ENCODE measurements around a stretch of chr7.

DNA sequence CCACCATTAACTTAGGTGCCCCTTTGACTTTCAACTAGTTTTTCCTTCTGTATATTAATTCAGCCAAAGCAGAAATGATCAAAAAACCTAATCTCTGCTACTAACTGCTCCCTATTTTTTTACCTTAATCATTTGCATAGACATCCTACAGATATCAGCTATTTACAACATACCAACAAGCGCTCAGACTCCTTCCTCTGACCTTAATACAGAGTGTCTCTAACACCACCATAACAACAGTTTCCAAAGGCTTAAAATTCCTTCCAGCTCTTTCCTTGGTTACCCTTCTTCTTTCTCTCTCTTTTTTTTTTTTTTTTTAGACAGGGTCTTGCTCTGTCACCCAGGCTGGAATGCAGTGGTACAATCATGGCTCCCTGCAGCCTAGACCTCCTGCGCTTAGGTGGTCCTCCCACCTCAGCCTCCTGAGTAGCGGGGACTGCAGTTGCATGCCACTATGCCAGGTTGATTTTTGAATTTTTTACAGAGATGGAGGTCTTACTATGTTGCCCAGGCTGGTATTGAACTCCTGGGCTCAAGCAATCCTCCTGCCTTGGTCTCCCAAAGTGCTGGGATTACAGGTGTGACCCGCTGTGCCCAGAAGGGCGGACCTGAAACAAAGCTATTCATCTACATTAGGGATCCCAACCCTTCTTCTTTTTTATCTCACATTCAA, 112.9 kb downstream of the HIPK2 start:
- PRO-cap, result no peak

DNA sequence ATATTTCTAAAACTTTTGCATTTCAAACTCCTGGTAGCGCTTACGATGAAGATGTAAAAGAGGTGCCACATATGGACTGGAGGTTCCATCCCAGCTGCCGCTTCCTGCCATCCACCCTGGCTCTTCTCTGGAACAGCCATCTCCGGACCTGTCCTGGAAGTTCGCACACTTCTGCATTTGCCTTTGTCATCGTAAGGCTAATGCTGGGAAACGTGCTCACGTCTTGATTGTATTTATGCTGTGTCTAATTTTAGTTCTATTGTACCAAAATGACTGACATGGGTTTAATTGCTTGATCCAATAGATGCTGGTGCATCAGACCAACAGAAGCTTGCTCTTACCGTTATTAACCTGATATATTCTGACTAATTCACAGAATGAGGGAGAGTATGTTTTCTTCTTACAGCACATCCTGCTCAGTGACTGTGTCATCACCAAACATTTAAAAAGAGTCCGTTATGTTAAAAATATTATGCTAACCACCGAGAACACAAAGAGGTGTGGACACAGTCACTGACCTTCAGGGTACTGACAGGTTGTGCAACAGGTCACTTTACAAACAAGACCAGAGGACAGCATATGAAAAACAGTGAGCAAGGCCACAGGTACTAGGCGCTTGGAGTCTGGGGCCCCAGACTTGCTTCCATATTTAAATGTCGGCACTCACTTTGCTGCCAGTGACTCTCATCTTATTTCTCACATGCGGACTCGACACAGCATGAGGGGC, 102.8 kb downstream of the HIPK2 start:
- PRO-cap, result no peak

GRCh38 chr7:139683246-139683705, 94.5 kb downstream of the HIPK2 start:
- PRO-cap, result no peak

GRCh38 chr7:139687910-139688639, 89.7 kb downstream of the HIPK2 start:
- PRO-cap, result no peak

- PRO-cap, result no peak
These were observed 73.6 kb downstream of the HIPK2 start for GRCh38 chr7:139704015-139704731.

DNA sequence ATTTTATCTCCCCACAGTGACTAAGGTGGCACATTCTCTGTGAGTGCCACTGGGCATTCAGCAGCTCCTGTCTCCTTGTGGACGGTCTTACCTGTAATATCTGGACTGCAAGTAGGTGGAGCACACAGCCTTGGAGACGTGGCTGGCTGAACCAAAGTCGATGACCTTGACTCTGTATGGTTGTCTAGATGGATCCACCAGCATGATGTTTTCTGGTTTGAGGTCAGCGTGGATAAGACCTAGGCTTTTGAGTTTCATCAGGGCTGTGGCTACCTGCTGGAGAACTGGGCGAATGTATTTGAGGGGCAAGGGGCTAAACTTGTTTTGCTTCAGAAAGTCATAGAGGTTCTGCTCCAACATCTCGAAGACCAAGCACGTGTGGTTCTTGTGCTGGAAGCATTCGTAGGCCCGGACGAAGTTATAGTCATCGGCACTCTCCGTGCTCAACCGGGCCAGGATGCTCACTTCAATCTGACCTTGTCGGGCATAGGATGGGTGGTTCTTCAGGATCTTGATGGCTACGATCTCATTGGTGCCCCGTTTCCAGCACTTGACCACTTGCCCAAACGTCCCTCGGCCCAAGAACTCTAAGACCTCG, 61.9 kb downstream of the HIPK2 start:
- PRO-cap, result no peak

DNA sequence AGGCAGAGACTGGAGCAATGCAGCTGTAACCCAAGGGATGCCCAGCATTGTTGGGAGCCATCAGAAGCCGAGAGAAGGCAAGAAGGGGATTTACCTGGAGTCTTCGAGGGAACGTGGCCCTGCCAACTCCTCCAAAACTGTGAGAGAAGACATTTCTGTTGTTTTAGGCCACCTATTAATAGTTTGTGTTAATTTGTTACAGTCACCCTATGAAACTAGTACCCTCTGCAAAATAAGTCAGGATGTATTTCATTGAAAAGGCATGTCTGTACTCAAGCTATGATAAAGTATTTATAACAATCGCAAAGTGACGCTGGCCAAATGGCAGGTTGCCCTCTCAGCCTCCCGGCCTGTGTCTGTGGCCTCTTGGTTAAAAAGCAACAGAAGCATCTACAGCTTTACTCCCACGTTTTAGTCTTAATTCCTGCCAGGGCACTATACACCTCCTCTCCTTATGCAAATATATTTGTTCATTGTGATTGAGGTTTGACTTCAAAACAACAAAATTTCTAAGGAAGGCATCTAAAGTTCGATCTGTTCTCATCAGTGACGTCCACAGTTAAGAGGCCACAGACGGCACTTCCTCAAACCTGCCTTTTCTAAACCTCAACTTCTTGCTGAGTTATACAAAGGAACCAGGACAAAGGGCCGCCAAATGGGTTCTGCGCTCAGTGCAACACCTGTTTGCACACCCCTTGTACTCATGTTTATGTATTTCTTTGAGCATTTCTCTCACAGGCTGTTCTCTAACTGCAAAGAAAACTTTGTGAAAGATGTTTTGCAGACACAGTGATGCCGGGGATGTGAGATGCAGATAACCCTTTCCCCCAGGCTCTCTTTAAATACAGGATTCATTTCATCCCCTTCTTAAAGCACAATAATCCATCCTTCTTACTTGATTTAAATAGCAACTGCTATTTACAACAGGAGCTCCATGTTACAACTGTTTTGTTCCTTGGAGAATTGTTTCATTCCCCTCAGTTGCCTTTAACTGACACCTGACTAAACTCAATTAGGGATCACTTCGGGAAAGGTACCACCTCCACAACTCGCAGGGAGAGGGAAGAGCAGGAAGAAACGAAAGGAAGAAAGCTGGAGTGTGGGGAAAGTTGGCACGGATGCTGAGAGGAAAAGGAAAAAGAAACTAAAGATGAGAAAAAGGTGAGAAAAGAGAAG, 46.5 kb downstream of the HIPK2 start:
- PRO-cap, result bidirectional peak, plus-strand start at position 654 of the sequence, minus-strand start at position 349 of the sequence

DNA sequence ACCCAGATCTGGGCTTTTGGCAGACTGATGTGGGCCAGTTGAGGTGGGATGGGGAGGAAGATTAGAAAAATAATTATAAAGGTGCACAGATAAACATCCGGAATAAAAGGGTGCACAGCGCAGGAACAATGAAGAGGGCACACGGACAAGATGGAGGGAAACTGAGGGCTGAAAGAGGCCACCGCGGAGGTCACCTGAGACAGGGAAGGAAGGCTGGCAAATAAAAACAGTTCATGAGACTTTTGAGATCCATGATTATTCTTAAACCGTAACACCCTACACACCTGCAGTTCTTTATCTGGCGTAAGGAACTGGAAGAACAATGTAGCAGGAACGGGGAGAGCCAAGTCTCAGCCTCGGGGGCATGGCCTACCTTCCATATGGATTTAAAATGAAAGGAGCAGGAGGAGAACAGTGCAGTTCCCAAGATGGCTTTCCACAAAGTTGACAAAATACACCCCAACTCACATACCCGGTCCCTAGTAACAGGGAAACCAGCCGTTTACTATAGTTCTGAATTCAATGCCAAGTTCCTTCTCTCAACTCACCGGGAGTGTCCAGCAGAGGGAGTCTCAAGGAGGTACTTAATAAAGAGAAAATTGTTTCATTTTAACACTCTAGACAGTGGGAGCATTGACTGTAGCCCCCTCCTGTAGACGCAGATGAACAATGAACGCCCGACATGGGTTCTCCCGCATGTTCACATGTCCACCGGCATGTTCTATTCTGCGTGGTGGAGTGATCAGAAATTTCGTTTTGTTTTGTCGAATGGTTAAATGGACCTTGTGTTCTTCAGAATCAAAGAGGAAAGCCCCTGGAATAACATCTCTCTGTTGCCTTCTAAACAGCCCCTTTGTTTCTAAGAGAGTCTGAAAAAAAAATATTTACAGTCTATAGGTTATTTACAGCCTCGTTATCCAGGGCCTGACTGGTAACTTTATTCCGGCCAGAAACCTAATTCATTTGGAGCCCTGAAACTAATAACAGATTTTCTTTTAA, 2.1 kb downstream of the HIPK2 start:
- PRO-cap, result bidirectional peak, plus-strand start at position 615 of the sequence, minus-strand start at position 446 of the sequence

DNA sequence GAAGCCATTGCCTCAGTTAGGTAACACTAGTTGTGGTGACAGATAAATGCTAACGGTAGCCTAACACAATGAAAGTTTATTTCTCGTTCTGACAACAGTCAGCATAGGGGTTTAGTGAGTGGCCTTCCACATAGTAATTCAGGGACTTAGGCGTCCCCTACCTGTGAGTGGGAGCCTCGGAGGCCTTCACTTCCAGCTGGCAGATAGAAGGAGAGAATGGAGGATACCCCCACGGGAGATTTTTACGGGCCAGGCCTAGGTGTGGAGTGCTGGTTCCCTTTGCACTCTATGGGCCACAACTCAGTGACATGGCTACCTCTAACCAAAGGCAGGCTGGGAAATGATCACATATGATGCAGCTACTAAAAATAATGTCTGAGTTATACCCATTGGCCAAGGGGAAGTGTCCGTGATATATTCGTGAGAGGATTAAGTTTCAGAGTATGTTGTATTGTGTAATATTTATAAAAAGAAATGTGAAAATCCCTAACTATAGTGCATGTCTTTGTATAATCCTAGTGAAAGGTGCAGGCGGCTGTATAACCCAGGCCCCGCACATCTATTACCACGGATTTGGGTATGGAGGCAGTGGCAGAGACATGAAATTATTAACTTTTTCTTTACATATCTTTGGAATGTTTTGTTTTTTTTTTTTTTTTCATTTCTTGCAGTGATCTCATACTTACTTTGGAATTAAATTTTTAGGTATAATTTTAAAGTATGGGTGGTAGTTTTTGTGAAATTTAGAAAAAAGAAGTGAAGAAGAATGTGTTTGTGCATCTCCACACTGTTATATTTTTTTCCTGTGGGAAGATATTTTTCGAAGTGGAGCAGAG, 13.6 kb upstream of the HIPK2 start:
- PRO-cap, result no peak

DNA sequence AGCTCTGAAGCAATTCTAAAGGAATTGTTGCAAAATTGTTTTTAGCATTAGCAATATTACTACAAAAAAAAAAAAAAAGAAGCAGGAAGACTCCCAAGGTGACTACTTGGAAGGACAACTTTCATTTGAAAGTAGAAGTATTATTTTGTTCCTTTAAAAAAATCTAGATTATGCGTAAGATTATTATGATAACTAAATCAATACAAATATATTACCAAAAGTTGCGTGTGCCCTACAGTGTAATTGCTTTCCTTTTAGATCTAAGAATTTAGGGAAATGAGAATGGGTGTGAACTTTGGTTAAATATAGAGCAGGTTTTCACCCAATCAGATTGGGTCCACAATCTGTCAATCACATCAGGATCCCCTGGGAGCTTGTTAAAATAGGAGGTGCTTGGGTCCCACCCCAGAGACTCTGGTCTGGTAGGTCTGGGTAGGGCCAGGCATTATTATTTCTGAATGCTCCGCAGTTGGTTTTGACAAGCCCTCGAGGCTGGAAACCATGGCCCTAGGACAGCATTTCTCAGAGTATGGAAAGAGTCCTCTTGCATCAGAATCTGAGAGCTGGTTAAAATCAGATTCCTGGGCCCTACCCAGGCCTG, 72.3 kb downstream of the TBXAS1 start:
- PRO-cap, result no peak

- PRO-cap, result no peak
These were observed 21.3 kb upstream of the PARP12 start for GRCh38 chr7:140083933-140084637.

- PRO-cap, result no peak
These were observed 22.2 kb upstream of the PARP12 start for GRCh38 chr7:140084863-140085507.

GRCh38 chr7:140090672-140091363, 28.1 kb upstream of the PARP12 start:
- PRO-cap, result no peak

DNA sequence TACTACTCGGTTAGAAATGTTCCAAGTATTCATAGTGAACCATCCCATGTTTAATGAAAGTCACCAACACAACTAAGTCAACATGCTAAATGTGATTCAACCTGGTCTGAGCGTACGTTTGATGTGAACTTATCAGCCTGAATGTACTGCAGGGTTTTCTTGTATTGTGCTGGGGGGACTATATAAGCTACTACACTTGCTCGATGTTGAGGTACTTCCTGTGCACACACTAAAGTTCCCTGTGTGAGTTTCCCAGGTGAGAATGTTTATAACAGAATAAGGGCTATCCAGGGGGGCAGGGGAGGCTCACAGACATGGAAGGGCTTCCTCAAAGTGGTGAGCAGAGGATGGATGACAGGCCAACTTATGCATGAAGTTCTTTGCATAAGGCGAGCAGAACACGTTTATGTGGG, 22.0 kb downstream of the SLC37A3 start:
- PRO-cap, result no peak

- PRO-cap, result no peak
These were observed 24.9 kb downstream of the MKRN1 start for GRCh38 chr7:140454272-140454915.

DNA sequence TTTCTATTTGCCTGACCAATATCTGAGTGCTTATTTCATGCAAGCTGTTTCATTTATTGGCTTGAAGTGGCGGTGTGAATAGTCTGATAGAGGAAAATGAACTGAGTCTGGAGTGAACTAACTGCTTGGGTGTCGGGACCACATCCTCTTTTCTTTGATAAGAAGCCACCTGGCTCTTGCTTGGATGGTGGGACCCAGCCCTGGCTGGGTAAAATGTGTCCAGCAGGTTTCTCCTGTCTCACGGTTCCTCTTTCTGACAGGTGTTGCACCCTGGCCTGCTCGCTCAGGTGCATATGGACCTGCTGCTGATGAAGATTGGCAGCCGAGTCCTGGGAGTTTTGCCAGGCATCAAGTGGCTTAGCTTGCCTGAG, 1.6 kb downstream of the ADCK2 start:
- PRO-cap, result no peak

GRCh38 chr7:140722011-140722498, 25.5 kb downstream of the NDUFB2 start:
- PRO-cap, result no peak

GRCh38 chr7:140812005-140812567, 112.6 kb downstream of the BRAF start:
- PRO-cap, result no peak

GRCh38 chr7:141072308-141072954, 1.4 kb upstream of the TMEM178B start:
- PRO-cap, result no peak

- PRO-cap, result no peak
These were observed 184.9 kb upstream of the AGK start for GRCh38 chr7:141366015-141366913.